Temporal lobe (tissue), 2 donors: ENCODE results near the genes YTHDF1 and BIRC7.

- RAMPAGE, long total RNA, result no peak
Measured at GRCh38 chr20:62481987-62482987, 6.5 kb upstream of the GATA5 start.

DNA sequence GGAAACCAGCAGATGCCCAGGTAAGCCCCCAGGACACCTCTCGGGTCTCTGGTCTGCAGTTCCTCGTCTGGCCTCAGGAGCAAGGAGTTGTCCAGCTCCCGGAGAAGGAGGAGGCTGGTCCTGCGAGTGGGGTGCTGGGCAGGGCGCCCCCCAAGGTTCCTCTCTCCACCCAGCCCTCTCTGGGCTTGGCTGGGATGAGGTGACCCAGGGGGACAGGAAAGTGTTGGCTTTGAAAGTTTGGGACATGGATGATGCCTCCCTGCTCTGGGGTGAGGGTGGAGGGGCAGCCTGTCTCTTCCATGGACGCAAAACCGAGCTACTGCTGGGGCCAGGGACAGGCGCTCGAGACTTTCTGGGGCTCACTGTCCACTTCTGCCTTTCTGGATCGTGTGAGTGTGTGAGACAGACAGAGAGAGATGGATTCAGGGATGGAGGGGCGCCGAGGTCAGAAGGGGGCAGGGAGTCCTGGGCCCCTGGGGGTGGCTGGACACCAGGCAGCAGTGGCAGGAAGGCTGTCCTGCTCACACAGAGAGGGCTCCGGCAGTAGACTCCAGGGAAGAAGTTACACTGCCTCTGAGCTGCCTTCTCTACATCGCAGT, 78.0 kb upstream of the GATA5 start:
- RAMPAGE, long total RNA, result no peak

- RAMPAGE, long total RNA, result no peak
Measured at GRCh38 chr20:62558420-62559191, 82.8 kb upstream of the GATA5 start.

DNA sequence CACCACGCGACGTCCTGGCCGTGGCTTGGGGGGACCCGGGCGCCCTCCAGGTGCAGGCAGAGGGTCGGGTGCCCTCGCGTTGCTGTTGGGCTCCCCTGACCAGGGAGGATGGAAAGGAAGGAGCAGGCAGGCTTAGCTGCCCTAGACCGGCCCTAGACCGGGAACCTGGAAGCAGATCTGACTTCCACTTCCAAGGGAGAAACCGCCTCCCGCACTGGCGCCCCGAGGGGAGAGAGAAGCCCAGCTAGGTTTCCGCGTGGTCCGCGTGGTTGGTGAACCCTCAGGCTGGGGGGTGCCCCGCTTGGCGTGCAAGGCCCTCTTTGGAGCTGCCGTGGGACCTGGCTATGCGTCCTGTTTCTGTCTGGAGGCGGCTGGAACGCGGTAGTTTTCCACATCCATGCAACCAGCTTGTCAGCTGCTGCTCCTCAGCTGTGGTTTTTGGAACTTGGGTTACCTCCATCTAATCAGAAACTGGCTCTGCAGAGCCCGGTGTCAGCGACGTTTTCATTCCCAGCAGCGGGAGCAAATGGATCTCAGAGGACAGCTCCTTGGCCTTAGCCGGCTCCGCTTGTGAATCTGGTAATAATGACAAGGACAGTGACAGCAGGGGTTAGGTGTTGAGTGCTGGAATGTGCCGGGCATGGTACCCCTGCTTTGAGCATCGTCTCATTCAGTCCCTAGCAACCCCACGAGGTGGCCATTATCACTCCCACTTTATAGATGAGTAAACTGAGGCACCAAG, 1.1 kb downstream of the SLCO4A1 start:
- RAMPAGE, long total RNA, result no peak

DNA sequence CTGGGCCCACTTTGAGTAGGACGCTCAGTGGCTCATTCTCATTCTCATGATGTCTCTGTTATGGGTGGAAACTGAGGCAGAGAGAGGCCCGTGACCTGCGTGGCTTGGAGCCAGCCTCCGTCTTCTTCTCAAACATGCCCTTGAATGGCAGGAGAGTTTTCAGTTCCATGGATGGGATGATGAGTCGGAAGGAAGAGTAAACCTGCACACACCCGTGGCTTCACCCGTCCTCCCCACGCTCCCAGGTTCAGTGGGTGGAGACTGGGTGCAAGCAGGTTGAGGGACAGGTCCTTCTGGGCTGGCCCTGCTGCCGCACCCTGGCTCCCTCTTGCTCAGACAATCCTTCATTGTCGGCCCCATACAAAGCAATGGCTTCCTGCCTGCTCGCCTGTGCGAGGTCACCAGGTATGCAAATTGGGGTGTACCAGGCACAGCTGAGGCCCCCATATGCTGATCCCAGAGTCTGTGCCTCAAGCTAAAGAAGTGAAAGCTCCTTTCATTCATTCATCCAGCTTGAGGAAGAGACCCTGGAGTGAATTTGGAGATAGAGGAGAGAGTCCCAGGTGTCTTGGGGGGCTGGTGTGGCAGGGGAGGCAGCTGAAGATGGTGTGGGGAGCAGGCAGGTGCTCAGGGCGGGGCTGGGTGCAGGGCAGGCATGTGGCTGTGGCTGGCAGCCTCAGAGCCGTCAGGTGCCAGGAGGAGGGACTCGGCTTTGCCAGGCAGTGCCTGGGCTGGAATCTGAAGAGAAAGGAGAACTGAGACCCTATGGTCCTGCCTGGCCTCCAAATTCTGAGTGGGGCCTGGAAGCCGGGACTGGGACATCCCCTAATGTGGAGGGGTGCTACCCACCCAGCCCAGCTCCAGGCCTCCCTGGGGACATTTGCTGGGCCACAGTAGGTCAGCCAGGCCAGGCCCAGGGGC, 4.6 kb downstream of the SLCO4A1 start:
- RAMPAGE, long total RNA, result no peak

DNA sequence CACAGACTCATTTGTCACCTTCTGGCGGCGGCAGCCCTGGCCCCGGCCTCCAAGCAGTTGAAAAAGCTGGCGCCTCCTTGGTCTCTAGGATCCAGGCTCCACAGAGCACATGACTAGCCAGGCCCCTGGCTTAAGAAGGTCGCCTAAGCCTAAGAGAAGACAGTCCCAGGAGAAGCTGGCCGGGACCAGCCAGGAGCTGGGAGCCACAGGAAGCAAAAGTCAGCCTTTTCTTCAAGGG, 35.0 kb upstream of the MRGBP start:
- RAMPAGE, long total RNA, result no peak

- RAMPAGE, long total RNA, result no peak
Measured at GRCh38 chr20:62791415-62791768, 4.9 kb upstream of the MRGBP start.

- RAMPAGE, long total RNA, result no peak
Measured at GRCh38 chr20:62823548-62824198, 6.8 kb downstream of the COL9A3 start.

GRCh38 chr20:62824553-62824847, 7.7 kb downstream of the COL9A3 start:
- RAMPAGE, long total RNA, result no peak

DNA sequence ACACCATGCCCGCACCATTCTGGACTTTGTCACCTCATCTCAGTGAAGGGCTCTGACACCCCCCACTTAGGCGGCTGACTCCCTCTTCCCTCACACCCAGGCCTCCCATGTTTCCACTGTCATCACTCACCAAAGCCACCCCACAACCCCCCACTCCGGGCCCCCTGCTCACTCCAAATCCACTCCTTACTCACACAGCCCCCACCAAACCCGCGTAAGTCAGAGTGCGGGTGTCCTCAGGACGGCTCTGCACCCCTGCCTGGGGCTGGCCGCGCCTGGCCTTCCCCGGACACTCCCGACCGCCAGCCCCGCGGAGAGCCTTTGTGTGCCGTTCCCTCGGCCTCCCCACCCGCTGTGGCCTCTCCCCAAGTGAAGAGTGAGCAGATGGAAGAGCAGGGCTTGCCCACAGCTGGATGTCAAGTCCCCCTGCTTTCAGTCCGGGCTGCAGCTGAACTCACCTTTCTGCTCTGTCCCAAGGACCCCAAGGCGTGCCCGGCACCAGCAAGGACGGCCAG, 21.5 kb downstream of the TCFL5 start:
- RAMPAGE, long total RNA, result no peak

- RAMPAGE, long total RNA, result no peak
Measured at GRCh38 chr20:62899132-62899673, 27.1 kb downstream of the DIDO1 start.

DNA sequence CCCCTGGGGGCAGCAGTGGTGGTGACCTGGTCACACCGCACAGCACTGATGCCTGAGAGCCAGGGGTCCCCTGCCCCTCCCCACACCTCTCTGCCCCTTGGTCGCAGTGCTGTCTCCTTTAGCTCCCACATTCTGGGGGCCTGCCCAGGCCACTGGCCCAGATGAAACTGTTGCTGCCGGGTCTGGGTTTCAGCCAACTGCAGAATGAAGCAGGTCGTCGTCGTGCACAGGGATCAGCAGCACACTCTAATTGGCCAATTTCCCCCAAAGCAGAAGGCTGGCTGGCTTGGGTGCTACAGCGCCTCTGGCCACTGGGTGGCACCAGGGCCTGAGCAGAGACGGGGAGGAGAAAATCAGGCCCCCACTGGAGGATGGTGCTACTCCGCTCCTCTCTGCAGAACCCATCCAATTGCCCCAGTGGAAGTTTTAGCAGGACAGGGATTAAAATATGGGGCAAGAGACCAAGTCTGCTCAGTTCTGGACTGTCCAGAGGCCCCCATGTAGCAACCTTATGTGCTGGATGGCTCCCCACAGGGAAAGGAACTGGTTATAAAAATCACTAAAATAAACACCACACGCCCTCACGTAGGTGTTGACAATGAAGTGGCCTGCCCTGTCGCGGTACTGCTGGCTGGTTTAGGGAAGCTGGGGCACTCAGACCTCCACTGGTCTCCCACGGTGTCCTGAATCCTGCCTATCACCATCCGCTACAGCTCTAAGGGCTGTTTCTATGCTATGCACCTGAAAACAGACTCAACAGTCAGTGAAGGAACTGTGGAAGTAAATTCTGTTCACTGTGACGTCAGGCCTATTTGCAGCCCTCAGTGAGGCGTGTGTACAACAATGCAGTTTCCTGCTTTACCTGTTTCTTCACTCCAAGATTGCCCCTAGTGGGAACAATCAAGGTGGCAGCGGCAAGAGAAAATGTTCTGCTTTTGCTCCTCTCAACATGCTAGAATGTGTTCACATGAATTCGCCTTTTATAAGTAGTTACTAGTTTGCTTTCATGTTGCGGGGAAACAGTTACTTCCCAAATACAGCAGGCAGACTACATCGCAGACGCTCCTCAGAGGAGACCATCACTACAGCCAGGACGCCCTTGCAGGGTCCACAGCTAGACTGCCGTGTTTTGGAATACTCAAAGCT, 25.8 kb downstream of the DIDO1 start:
- RAMPAGE, long total RNA, result no peak

DNA sequence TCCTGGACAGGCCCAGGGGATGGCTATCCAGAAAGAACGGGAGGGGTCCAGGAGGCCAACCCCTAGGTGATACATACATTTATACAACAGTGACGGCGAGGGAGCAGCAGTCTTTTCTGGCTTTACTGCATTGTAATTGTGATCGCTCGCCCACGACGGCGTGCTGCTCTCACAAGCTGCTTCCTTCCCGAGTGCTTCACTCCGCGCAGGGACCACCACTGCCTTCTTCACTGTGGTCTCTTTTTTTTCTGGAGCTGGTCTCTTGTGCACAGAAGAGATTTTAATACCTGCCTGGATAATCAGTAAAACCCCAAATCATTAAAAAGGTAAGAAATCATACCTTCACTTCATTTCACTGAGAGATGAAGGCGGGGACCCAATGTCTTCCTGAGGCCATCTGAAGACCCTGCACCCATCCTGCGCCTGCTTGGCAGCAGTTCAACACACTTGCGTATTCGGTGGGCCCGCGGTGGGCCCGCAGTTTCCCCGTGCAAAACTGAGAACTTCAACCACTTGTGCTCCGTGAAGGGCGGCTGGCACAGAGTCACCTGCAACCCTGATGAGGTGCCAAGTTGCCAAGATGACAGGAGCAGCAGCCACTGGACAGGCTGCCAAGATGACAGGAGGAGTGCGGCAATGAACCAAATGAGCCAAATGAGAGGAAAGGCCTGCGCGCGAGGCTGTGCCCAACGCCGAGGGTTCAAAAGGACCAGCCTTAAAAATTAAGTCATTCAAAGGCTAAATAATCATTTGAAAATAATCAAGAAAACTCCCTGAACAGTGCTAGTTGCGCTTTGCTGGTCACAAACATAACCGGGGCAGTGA, 20.3 kb downstream of the DIDO1 start:
- RAMPAGE, long total RNA, result no peak

- RAMPAGE, long total RNA, result no peak
Measured at GRCh38 chr20:62914836-62915501, 11.3 kb downstream of the DIDO1 start.

DNA sequence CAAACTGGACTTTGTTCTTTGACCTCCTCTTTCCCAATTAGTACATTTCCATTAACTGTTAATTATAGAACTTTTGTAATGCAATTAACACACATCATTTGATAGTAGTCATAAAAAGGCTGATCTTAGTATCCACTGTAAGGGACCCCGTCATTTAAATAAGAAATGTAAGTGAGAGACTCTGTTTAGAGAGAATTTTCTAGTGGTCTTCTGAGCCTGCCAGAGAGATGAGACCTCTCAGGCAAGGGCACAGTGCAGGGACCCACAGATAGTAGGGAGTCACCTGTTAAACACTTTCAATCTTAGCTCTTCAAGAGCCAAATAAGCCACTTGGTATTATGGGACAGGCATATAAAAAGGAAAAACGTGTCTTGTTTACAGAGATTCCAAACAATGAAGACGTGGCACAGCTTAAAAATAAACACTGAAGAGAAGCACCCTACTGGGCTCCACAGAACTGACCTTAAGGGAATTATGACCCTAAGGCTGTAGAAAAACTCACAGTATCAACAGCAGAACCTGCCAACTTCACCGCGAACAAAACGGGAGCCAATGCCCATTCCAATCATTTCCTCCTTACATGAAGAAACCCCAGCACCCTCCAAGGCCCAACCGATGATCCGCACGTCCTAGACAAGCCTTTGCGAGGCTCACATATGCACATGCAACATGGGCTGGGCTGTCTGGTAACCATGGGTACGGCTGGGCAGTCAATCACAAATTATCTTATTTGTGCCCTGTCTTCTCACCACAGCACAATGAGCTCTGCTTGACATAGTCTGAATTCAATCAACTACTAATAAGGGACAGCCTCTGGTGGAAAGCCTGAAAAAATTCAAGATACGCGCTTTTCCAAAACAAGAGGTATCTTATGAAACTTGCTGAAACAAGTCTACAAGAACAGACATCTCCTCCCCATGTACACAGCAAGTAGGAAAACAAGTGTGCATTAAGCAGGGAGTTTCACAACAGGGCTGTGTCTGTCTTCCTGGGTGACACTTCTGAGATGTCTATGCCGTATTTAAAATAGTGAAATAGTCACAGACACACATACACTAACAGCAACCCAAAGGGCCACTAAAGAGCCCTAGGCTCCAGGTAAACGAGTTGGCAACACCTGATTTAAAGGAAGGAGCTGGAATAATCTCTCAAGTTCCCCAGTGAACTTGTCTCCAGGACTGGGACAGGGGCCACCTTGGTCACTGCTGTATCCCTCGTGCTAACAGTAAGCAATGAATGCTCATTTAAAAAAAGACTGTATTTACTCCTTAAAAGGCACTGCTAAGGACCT, 1.8 kb downstream of the DIDO1 start:
- RAMPAGE, long total RNA, result no peak

DNA sequence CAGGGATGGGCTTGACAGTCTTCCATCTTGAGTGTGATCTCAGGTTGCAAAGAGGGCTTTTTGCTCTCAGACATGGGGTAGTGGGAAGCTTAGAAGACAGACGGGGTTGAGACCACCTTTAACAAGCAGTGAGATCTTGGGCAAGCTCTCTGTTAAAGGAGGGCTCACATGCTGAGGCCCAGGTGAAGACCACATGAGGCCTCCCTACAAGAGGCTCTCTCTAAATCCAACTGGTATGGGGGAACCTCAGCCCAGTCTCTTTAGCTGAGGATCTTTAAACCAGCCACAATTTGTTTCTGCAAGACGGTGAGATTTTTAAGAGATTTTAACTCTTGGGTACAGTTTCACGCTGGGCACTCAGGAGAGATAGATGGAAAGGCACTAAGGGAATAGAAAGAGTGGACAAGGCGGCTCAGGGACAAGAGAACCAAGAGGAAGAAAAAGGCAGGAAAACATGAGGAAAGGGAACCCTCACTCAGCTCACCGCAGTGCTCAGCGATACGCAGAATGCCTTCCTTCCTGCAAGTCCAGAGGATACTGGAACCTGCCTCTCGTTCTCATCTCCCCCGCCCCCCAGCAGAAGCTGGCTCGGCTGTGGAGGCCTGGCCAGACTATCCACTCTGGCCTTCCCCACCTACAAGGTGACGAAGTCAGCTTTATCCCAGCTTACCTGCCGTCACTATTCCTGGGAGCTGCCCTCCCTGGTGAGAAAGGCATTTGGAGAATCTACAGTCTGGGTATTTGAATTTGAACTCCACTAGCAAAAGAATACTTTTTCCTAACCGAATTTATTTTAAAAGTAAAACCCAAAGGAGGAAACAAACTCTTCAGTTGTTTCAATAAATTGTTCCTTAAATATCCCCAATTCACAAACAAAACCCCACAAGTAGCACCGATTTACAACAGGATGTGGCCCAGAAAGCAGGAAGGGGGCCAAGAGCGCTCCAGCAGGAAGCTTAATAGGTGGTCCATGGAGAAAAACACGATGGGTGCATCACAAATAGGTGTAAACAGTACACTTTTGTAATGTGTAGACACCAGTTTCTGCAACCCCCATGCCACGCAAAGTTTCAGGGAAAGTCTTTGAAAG, 1.9 kb upstream of the DIDO1 start:
- RAMPAGE, long total RNA, result no peak

- RAMPAGE, long total RNA, result no peak
Measured at GRCh38 chr20:62970538-62971163, 18.1 kb downstream of the SLC17A9 start.

- RAMPAGE, long total RNA, result no peak
Measured at GRCh38 chr20:63215851-63216546, at the start of gene YTHDF1. Gene YTHDF1 (minus strand): TSS chr20:63216131.

DNA sequence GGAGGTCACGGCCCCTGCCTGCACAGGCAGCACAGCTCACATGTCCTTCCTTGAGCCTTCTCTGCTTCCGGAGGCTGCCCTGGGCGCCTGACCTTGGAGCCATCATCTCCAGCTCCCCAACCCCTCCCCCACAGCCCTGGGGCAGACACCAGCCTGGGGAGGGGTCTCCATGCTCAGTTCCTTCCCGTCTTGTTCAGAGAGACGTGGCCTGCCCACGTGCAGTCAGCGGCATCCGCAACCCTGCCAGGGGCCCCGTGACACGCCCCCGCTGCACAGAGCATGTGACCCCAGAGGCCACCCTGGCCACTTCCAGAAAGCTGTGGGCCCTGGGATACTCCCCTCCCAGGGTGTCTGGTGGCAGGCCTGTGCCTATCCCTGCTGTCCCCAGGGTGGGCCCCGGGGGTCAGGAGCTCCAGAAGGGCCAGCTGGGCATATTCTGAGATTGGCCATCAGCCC, at the start of gene BIRC7:
BIRC7 (plus strand) TSS at position 306 of the 456 bp plus-strand sequence.
- RAMPAGE, long total RNA, result no peak

DNA sequence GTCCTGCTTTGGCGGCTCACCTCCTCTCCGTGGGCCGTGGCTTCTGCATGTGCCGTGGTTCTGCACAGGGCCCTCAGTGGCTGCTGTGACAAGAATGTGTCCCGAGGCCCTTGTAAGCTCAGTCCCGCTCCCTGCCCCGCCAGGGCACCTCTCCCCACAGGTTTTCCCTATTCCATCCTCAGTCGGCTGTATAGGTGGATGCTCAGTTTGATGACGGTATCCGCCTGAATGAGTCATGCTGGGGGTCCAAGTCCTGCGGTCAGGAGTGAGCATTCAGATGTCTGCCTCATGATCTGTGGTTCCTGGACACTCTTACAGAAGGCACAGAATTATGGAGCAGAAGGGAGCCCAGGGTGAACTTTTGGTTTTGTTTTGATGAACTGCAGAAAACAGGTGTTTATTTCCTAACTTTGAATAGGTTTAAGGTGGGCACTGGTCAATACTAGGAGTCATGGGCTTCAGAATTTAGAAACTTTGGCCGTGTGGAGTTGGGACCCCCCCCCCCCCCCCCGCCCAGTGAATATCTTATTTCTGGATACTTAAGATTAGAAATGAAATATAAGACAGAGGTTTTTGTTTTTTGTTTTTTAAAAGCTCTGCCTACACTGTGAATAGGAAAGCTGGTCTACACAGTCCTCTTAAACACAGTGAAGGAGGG, 1.3 kb downstream of the ARFGAP1 start:
- RAMPAGE, long total RNA, result no peak